Fibroblast of villous mesenchyme (primary cell): ENCODE measurements around the gene LEMD3.

- CAGE, long polyA plus RNA, result no peak
These were observed 180.9 kb downstream of the MON2 start for GRCh38 chr12:62647217-62648323.

DNA sequence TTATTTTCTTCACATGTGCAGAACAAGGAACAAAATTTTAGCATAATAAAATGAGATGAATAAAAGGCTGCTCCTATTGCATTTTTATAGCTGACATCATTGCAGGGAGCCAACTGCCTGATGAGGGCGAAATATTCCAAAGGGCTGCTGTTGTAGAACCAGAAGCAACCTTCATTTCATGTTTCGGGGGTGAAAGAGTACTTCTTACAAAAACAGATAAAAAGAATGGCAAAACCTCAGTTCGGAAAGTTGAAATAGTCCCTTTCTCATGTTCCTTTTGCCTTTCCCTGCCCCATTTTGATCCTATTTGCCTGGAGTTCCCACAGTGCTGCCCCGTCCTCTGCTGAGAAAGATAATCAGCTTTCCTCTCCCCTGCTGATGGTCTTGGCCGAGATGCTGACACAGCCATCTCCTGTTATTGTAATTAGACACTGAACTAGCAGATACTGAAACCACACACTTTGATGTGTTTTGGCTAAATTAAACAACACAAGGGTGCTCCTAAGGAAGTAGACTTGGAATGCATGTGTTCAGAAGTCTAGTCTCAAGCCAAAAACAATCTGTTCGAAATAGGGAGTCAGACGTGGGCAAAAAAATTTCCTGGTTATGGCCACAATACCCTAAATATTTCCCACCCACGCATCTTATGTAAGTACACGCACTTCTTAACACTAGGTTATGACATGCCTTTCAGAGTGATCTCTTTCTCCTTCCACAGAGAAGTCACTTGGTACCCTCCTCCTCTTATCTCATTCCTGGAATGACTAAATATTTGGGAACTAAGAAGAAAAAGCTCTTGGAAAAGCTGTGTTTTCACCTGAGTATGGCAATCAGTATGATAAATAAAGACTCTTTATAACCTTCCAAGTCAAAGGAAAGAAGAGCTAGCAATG, 117.2 kb downstream of the PPM1H start:
- CAGE, long polyA plus RNA, result no peak

DNA sequence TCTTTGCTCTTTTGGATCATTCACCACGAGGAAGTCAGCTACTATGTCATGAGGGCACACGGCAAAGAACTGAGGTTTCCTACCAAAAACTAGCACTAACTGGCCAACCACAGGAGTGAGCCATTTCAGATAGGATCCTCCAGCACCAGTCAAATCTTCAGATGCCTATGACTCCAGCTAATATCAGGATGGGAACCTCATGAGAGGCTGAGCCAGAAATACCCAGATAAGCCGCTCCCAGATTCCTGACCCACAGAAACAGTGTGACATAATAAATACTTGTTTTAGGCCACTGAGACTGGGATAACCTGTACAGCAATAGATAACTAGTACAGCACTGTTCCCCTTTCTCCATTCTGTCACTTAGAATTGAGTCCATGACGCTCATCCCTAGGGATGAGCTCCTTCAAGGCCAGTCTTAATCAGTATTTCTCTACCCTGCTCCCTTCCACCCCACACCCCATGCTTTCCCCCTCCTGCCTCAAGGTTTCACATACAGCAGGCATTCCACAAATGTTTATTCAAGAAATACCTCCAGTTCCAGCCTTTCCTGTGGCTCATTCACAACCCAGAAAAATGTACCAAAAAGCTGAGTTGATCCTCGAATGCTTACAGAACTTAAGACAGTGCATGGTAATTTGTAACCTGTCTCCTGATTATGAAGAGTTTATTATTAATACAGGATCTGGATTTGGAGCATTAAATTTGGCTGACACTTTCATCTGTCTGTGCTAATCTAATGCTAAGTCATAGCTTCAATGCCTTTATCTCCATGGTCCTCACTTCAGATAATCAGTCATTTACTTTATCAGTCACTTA, 68.3 kb downstream of the PPM1H start:
- CAGE, long polyA plus RNA, result no peak

DNA sequence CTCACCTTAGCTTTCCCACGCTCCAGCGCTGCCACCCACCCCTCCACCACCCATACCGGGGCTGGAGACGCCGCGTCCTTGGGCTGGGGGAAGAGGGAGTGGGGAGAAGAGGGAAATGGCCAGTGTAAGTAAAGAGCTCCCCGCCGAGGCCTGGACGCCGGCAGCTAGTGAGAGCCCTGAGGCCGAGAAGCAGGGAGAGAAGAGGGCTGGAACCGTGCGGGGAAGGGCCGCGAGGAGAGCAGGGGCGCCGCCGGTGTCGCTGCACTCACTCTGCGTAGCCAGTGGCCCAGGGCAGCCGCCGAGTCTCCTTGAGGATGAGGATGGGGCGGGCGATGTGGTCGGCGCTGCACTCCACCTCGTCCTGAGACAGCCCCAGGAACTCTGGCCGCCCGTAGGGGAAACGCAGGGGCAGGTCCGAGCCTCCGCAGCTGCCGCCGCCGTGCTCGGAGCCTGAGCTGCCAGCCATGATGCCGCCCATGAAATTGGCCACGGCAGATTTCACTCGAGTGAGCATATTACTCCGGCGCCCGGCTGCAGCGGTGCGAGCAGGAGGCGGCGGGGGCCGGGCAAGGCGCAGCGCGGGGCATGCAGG, 631 bp downstream of the PPM1H start:
- CAGE, long polyA plus RNA, result no peak

- CAGE, long polyA plus RNA, result no peak
These were observed 30.3 kb upstream of the PPM1H start for GRCh38 chr12:62965159-62965714.

- CAGE, long polyA plus RNA, result no peak
These were observed 31.6 kb downstream of the RXYLT1 start for GRCh38 chr12:63811295-63811822.

DNA sequence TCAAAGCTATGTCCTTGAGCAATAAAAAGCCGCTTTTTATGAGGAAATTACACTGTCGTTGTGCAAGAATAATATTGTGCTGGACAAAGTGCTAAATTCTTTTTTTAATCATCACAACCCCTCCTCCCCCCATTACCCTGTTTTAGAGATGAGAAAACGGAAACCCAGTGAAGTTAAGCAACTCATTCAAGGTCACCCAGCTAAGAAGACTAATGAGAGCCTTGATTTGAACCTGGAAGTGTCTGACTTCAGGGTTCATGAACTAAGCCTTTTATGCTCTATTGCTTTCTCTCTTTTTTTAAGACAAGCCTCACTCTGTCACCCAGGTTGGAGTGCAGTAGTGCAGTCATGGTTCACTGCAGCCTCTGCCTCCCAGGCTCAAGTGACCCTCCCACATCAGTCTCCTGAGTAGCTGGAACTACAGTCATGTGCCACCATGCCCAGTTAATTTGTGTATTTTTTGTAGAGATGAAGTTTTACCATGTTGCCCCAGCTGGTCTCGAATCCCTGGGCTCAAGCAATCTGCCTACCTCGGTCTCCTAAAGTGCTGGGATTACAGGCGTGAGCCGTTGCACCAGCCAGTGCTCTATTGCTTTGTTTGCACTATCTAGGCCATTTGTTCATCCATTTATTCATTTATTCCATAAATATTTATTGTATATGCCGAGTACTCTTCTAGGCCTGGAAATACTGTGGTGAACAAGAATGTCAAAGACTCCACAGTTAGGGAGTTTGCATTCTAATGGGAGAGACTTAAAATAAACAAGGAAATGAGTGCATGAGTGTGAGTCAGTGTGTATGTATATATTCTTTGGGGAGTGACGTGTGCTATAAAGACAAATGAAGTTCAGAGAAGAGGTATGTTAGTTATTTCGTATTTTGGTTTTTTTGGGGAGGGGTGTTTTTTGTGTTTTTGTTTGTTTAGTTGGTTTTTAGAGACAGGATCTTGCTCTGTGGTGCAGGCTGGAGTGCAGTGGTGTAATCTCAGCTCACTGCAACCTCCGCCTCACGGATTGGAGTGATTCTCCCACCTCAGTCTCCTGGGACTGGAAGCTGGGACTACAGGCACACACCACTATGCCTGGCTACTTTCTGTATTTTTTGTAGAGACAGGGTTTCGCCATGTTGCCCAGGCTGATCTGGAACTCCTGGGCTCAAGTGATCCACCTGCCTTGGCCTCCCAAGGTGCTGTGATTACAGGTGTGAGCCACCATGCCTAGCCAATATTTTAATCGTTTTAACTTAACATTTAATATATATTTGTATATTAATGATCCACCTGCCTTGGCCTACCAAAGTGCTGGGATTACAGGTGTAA, 74.1 kb downstream of the SRGAP1 start:
- CAGE, long polyA plus RNA, result no peak

DNA sequence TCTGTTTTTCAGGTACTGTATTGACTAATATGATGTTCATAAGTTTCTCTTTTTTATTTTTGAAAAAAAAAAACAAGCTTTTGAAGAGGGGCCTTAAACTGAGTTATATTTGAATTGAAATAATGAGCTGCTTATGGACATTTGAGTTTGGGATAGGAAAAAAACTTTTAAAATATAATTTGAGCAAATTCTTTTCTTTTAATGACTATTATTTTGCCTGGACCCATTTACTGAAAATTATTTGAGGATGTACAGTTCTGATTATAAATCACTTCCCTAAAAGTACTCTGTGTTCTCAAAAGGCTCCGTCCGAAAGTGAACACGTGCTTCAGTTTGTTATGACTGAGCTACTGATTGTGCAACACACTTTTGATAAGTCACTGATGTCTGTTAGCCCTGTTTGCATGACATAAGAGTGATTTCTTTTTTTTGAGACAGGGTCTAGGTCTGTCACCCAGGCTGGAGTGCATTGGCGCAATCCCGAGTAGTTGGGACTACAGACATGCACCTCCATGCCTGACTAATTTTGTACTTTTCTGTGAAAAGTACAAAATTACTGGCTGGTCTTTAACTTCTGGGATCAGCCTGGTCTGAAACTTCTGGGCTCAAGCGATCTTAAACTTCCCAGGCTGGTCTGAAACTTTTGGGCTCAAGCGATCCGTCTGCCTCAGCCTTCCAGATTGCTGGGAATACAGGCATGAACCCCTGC, 111.3 kb downstream of the SRGAP1 start:
- CAGE, long polyA plus RNA, result no peak

DNA sequence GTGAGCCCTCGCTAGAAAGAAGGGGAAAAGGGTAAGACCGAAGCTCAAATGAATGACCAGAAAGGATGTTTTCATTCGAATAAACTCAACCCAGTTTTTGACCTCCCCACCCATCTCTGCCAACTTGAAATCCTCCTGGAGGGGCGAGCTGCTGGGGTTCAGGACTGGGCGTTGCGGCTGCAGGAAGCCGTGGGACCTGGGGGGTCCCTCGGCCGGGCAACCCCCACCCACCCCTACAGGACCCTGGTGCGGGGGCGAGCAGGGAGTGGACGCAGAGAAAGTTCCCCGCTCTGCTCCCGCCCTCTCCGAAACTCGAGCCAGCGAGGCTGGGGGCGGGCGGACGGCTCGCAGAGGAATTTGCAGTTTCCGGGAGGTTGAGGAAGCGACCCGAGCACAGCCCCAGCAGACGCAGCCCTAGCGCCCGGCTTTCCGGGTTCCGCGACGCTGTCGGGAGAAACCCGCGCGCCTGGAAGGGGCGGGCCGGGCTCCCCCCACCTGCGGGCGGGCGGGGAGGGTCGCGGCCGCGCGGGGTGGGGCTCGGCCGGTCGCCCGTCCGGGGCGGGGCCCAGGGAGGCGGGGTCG, 359 bp upstream of the RASSF3 start:
- CAGE, long polyA plus RNA, result no peak

- CAGE, long polyA plus RNA, result no peak
These were observed 865 bp downstream of the RASSF3 start for GRCh38 chr12:64610851-64611868.

- CAGE, long polyA plus RNA, result no peak
These were observed 59.8 kb downstream of the RASSF3 start for GRCh38 chr12:64670011-64670525.

DNA sequence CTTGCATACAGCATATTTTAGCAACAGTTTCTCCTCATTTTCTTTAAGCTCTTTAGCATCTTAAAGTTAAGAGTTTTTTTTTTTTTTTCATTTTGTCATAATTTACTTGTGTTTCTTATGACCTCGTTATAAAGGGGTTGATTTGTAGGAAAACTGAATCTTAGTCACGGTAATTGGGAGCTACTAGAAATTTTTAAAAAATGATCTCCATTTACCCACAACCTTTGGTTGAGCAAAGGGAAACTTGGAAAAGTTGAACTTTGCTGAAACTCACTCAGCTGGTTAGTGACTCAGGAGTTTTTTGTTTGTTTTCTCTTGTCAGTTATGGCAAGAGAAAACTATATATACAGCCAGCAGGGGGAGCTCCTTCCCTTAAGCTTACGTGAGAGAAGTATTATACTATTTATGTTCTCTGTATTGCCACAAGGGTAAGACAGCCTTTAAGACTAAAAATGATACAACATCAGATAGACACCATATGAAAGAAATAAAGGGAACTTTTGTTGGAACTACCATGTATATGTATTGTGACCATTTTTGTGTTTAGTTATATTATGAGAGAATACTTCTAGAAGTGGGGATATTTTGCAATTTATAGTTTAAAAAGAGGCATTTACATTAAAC, 28.3 kb upstream of the TBC1D30 start:
- CAGE, long polyA plus RNA, result no peak

DNA sequence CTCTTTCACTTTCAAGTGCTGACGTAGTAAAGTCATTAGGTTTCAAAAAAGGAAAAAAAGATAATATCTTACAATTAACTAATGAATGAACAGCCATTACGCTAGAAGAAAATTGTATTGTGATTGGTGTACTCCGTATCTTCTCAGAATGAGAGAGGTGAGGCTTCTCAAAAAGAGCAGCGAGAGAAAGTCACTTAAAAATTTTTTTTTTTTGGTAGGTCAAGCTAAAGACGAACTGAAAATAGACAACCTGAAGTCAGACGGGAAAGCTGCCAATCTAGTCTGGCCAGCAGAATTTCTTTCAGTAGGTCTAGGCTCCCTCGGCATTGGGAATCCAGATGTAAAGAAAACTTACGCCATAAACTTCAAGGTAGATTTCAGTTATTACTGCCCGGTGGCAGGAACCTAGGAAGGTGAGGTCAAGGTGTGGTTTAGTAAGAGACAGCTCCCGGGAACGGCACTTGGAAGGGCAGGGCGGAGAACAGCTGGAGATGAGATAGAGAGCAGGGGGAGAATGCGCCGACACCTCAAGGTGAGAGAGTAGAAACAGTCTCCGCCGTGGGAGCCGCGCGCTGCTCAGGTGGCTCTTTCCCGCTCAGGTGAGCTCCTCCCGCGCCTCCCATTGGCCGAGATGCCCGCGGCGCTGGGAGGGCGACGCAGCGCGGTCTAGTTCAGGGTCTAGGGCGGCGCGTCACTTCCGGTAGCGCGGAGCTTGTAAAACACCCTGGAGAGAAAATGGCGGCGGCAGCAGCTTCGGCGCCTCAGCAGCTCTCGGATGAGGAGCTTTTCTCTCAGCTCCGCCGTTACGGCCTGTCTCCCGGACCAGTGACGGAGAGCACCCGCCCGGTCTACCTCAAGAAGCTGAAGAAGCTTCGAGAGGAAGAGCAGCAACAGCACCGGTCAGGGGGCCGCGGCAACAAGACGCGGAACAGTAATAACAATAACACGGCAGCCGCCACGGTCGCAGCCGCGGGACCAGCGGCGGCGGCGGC, at the start of gene LEMD3:
Gene LEMD3, plus strand, starts transcription at position 722 of the 992 bp plus-strand sequence.
- CAGE, long polyA plus RNA, result start-site peak on the plus strand centred at position 713 of the sequence, 31 bp wide, 472 and 275 reads in 2 replicates

DNA sequence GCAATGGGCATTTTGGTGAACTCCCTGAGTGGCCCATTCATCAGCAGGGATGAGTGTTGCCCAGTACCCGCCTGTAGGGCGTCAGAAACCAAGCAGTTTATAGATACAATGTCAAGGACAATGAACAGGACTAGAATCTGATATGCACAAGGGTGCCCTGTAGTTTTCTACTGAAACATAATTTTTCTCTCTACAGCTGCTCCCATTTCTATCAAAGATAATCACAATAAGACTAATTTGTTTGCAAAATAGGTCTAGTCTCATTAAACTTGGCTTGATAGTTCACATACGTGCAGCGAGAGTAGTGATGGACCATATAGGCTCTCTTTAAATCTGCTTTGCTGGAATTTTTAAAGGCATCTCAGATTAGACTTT, 20.1 kb downstream of the LEMD3 start:
- CAGE, long polyA plus RNA, result no peak

DNA sequence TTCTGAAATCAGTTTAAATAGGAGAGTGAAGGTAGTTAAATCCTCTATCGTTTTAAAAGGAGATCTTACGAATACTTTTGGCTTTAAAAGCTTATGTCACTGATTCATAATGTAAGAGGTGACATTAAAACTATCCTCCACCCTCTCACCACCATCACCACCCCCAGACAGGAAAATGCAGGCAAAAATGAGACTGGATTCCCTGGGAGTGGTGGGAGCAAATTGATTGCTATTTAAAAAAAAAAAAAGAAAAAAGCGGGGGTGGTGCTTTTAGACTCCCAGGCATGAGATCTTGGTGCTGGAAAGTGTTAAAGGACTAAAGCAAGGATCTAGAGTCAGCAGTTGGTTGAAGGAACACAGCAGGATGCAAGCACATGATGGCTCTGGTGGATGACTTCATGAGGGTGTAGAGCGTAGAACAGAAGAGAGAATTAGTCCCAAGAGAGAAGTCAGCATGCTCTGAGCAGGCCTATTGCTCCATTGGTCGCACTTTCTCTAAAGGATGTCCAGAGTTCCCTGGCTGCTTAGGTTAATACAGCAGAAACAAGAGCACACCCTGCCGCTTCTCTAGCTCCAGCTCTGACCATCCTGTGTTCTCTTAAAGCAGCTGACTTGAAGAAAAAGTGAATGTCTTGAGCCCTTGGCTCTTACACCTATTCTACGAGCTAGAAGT, 183.8 kb upstream of the HMGA2 start:
- CAGE, long polyA plus RNA, result no peak

DNA sequence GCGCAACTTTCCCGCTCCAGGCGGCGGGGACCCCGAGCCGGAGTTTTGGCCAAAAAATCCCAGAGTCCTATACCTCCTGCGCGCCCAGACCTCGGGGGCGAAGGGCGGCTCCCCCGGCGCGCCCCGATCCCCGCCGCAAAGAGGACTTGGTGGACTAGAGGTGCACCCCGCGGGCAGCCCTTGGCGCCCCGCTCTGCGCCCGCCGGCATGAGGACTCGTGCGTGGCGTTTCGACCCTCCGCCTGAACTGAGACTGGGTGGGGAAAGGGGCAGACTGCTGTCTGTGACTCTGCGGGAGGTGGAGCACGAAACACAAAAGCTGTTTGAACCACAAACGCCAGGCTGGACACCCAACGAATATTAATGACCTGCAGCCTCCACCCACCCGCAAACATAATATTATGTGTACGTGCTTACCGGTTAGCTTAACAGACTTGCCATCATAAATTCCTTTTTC, 94.9 kb upstream of the HMGA2 start:
- CAGE, long polyA plus RNA, result no peak

GRCh38 chr12:65881445-65882437, 57.5 kb downstream of the HMGA2 start:
- CAGE, long polyA plus RNA, result no peak

- CAGE, long polyA plus RNA, result no peak
These were observed 13.2 kb downstream of the TMBIM4 start for GRCh38 chr12:66156463-66157146.

DNA sequence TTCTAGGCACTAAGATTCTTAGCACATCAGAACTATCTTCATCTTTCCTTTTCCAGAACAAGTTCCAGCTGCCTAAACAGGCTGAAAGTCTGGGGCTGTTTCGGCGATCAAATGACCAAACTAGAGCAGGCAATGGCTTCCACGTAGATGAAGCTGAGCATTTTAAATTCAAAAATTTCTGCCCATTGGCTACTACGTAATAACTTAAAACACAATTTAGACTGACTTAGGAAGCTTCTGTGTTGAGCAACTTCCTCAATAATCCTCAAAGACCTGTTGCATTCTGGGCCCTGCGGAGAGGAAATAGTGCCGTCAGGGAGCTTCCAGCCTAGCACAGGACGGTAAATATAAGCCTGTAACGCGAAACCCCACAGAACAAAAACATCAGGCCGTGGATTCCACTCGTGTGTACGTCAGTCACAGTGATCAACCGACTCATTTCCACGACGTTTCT, 705 bp downstream of the TMBIM4 start:
- CAGE, long polyA plus RNA, result no peak

GRCh38 chr12:66388389-66388895, 86.1 kb downstream of the HELB start:
- CAGE, long polyA plus RNA, result no peak